A375 (cell line): ENCODE measurements around the gene CFAP53.

DNA sequence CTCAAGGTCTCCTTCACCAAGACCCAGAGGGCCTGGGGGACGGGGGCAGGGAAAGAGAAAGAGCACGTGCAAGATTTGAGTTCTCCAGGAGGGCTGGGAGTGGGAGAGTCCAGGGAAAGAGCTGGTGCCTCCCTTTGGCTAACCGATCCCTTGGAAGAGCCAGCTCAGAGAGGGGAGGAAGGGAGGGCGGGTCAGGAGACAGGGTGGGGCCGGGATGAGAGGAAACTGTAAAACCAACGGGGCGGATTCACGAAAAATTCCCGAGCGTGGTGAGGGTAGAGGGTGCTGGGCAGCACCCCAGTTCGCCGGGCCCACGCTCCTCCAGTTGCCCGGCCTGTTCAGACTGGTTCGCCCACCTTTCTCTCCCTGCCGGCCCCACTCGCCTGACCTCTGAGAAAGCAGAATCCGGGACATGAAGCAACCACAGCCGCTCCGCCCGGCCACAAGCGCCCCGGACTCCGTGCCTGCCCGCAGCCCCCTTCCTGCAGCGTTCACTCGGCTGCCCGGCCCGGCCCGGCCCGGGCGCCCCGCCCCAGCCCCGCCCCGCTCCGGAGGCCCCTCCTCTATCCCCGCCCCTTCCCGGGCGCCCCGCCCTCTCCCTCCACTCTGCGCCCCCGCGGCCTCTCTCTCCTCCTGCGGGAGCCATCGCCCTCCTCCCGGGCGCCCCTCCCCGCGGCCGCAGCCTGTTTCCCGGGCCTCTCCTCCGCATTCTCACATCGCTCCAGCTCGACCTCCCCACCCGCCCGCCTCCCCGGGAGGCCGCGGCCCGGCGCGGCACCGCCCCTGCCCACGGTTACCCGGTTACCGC is 230.9 kb upstream of the SMAD2 start:
- RAMPAGE, long total RNA, result no peak

DNA sequence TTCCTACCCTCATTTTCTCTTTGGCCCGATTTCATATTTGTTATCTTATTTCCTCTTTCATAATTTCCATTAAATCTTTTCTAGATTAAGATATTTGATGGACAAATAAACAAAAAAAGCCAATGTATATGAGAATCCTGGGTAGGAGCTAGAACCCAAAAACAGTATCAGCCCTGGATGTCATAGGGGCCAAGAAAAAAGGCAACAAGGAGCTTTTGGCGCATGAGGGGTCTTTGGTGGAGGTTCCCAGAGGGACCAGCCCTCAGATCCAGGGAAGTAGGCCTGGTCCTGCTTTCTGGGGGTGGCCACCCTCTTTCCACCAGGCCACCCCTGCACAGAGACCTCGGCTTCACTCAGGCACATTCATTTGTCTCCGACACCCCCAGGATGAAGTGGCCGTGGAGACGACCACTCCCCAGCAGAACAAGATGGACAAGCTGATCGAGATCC is 189.7 kb downstream of the SMAD7 start:
- RAMPAGE, long total RNA, result no peak

DNA sequence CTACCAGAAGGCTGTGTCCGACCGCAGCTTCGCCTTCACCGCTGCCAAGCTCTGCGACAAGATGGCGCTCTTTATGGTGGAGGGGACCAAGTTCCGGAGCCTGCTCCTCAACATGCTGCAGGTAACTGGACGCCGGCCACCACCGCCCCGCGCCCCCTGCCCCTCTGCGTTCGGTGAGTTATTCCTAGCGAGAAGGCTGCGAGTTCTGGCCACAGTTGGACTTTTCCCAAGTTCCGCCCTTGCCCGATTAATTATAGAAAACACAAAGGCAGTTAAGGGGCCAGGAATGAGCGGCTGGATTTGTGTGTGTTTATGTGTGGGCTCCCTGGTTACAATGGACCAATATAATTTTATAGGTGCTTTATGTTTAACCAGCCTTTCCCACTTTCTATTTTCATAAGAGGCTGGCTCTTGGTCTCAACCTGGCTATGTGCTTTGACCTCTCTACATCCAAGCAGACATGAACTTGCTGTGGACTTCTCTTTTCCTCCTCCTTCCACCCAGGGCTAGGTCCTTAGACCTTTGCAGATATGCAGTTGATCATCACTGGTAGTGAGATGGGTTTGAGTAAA is 189.1 kb downstream of the SMAD7 start:
- RAMPAGE, long total RNA, result no peak

DNA sequence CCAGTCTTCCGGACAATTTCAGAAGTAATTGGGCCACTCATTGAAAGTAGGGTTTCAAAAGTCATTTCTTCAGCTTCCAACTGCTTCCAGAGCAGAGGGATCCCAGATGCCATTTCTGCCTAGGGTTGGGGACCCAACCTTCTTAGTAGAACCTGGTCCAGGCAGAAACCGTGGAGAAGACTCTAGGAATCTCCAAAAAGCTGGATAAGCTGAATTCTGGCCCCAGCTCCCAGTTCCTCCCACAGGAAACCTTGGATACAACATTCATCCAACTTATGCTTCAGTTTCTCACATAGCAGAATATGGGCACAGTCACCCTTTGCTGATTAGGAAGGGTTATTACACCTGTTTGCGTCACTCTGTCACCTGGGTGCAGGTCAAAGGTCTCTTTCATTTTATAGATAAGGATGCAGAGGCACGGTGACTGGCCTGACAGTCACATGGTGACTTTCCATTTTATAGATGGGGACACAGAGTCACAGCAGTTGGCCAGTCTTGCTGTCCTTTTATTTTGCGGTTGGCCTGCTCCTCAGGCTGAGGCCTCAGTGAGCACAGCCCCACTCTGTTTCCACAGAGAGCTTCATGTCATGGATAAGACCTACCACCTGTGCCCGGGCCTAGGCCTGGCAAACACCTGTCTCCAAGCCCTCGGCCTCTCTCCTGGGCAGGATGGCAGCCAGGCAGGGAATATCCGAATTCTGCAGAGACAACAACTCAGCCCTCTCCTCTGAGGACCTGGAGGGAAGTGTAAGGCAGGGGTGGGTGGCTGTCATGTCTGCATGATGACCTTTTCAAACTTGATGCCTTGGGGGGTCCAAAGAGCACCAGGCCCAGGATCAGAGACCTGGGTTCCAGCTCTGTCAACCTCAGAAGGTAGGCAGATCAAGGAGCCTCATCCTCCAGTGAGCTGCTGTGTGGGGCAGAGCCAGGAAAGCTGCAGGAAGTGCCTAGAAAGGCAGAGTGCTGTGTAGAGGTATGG is 148.8 kb downstream of the SMAD7 start:
- RAMPAGE, long total RNA, result no peak

DNA sequence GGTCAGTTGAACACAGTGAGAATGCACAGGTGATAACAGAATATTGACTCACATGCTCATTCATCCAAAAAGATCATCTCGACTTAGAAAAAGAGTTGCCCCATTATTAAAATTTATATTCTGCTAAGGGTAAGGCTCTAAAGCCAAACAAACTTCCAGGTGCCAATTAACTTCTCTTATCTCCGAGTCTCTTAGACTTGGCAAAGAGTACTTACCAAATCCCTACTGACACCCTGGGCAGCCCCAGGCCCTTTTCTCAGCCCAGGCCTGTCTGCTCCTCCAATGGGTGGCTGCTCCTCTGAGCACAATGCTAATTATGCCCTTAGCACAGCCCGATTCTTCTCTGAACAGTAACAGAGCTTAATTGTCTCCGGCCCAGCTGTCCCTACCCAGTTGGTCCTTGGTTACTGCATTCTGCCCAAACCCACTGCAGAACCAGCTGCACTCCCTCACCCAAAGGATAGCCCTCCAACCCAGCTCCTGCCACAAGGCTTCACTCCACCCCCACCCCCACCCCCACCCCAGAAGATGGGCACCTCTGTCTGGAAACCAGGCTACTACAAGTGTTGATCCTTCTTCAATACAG is 110.3 kb downstream of the SMAD7 start:
- RAMPAGE, long total RNA, result no peak

GRCh38 chr18:48868402-48868761 is 82.4 kb downstream of the SMAD7 start:
- RAMPAGE, long total RNA, result no peak

GRCh38 chr18:48920838-48921596 is 29.7 kb downstream of the SMAD7 start:
- RAMPAGE, long total RNA, result no peak

DNA sequence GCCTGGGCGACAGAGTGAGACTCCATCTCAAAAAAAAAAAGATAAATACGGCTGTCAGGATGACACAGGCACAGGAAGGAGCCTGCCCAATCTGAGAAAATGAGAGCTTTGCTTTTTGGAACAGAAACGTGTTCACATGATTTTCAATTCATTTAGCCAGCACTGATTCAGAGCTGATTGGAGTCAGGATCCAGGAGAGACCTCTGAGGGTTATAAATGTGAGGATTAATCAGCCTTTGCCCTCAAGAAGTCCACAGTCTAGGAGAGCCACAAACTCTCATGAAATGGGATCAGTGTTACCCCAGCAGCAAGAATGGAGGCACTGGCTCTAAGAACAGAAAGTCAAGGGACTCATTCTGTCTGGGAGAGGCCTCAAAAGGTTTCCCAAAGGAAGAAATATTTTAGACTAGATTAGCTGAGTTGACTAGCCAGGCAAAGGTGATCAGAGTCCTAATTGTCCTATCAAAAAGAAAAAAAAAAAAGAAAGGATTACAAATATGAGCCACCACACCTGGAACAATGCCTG is 7.0 kb upstream of the SMAD7 start:
- RAMPAGE, long total RNA, result no peak

DNA sequence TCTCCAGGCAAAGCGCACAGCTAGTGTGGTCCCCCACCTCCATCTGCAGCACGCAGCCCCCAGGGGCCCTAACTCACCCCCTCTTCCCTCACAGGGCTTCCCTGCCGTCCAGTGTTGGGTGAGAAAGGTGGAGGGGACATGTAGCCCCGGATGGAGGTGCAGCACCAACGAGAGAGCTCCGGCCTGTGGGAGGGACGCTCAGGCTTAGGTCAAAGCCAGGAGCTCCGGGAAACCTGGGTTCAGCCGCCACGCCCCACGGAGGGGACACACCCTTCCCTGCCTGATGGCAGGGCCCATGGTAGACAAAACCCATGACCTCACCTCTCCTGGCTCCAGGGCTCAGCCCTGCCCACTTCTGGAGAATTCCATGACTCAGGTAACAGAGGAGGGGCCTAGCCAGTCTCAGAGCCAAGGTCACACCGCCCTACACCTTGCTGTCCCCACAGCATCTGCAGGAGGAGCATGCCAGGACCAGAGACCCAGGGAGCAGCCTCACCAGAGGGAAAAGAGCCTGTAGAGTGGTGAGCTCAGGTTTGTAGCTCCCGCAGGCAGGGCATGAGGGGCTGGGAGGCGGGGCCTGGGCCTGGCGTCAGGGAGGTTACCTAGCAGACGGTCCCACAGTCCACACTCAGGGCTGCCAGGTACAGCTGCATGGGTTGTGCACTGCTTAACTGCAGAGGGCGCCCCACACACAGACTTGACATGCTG is 70.7 kb upstream of the SMAD7 start:
- RAMPAGE, long total RNA, result no peak

DNA sequence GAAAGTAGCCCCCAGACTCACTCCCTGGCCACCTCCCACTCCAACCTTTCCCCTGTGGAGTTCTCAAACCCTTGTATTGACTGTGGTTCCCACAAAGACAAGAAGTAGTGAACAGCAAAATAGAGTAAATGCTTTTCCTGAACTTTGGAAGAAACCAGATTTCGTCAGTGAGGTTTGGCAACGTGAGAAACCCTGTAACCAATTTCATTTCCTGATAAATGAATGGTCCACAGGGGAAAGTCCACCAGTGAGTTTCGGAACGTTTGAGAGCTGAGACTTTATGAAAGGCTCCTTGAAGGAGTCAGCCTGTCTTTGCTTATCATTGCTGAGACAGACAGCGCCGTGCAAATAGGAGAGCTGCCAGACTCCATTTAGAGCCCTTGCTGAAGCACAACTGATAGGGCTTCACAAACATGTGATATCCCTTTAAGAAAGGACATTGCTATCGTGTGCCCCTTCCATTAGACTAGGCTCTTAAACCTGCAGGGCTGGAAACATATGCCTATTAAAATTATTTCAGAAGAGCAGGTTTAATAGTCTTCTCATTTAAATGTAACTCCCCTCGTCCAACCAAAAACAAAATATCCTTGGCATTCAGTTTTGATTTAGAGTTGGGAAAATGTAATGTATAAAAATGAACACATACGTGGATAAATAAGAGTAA is 121.8 kb upstream of the SMAD7 start:
- RAMPAGE, long total RNA, result no peak

DNA sequence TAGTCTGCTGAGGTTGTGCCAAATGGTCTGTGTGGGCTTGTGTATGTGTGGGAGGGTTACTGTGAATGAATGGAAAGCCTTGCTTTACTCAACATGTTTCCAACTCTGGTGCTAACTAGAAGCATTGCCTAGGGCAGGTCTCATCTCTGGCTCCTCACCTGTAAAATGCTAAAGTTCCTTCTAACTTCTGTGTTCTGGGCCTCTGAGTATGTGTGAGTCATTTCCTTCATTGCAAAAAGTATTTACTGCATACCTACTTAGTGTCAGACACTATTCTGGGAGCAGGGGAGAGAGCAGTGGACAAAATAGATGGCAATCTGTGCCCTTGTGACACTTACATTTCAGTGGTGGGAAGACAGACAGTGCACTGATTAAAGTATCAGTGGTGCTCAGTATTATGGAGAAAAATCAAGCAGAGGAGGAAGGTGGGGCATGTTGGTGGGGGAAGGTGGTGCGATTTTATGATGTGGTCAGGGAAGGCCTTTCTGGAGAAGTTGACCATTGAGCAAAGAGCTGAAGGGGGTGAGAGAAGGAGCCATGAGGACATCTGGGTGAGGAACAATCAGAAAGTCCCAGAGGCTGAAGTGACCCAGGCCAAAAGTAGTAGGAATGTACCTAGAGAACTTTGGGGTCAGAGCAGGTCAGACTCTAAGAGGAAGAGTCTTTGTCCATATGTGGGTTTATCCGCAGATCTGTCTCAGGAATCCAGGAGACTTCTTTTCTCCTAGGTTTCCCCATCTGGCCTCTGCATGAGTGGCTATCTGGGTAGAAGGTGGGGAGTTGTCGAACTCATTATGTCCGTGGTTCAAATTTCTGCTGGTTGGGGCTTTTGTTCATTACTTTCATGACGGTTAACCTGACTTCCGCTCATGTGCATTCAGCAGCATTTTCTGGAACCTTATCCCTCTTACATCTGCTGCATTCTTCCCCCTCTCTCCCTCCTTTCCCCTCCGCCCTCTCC is 1.6 kb downstream of the LIPG start:
- RAMPAGE, long total RNA, result no peak

DNA sequence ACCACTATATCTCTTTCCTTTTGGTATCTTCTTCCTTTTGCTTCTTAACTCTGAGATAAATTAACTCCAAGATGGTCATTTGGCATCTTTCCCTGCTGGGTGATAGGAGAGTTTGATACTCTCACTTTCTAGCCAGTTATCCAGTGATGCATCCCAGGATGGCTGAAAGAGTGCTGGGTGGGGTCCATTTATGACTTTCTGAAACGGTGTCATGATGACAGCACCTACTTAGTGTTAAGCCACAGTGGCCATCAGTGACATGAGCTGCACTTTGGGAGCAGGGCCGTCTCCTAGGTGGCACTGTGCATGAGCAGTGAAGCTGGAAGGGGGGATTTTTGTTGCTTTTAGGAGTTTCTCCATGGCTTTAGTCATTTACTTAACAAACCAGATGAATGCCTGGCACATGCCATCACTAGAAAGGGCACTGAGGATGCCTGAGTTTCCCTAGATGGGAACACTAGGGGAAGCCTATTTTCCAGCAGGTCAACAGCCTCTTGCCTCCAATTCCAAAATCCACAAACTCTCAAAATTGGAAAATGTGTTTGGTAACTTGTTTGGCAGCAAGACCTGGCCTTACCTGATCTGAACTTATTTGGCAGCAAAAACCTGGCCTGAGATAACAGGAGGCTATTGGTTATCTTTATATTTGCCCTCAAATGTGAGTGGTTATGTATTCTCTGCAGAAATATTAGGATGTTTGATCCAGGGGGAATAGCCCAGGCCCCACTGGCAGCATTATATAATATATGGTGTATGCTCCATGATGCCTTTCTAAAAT is 2.5 kb downstream of the LIPG start:
- RAMPAGE, long total RNA, result no peak

- RAMPAGE, long total RNA, result no peak
Measured at GRCh38 chr18:49832247-49832708, 18.9 kb upstream of the ACAA2 start.

- RAMPAGE, long total RNA, result no peak
Measured at GRCh38 chr18:49849254-49850173, 36.2 kb upstream of the ACAA2 start.

GRCh38 chr18:49944730-49945683 is 131.7 kb upstream of the ACAA2 start:
- RAMPAGE, long total RNA, result no peak

GRCh38 chr18:50096728-50097211 is 98.2 kb downstream of the MYO5B start:
- RAMPAGE, long total RNA, result no peak

DNA sequence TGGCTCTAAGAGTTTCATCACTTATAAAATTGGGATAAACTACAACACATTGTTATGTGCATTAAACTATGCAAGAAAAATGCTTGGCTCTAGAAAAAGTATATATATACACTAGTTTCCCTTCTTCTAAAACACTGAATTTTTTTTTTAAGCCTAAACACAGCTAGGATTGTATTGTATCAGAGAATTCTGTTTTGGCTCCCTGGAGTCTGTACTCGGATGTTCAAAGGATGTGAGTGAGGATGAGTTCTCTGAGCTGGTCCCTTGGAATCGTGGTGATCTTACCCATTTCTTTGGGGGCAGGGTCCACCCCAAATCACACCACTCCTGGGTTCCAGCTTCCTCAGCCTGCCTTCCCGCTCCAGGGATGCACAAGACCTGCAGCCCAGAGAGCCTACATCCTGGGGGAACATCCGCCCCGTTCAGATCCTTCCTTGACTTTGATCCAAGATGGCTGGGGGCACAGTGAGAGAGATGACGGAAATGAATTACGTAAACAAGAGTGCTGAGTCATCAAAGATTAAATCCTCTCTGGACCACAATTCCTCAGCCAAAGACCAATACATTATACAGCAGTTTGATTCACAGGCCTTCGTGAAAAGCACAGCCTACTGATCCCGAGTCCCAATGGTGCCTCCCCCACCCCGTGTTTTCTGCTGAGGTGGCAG is 43.3 kb downstream of the MYO5B start:
- RAMPAGE, long total RNA, result no peak

GRCh38 chr18:50177485-50178048 is 17.4 kb downstream of the MYO5B start:
- RAMPAGE, long total RNA, result no peak

GRCh38 chr18:50266188-50266821 is at the start of gene CFAP53:
TSS of gene CFAP53 (minus strand) at chr18:50266495.
- RAMPAGE, long total RNA, result no peak

- RAMPAGE, long total RNA, result no peak
Measured at GRCh38 chr18:50401966-50402524, 27.2 kb downstream of the SKA1 start.